OVCAR3 (cell line): ENCODE data around the genes KBTBD2, BBS9 and NPSR1.

GRCh38 chr7:32464250-32465059, 25.7 kb downstream of the LSM5 start:
- RRBS, result no CpG with 5 or more reads among the region's 37 CpGs

DNA sequence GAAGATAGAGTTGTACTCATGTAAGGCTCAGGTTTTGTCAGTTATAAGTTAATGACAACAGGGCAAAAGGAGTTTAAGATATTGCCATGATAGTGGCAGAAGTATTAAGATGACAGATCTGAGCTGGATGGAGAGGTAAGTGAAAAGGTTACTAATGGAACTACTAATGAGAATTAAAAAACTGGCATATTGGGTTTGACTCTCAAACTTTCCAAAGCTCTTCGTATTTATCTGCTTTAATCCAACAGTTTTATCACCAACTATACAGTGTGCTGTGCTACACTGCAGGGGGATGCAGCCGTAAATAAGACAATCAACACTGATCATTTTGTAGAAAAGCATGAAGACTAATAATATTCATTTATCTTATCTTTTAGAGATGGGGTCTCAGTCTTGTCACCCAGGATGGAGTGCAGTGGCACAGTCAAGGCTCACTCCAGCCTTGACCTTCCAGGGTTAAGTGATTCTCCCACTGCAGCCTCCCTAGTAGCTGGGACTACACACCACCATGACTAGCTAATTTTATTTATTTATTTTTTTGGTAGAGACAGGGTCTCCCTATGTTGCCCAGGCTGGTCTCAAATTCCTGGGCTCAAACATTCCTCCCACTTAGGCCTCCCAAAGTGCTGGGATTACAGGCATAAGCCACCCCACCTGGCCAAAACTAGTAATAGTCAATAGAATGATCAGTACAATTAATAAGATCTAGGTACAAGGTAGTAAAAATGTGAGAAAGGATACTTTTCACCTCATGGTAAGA, 24.5 kb downstream of the KBTBD2 start:
- RRBS, result no CpG with 5 or more reads among the region's 2 CpGs

DNA sequence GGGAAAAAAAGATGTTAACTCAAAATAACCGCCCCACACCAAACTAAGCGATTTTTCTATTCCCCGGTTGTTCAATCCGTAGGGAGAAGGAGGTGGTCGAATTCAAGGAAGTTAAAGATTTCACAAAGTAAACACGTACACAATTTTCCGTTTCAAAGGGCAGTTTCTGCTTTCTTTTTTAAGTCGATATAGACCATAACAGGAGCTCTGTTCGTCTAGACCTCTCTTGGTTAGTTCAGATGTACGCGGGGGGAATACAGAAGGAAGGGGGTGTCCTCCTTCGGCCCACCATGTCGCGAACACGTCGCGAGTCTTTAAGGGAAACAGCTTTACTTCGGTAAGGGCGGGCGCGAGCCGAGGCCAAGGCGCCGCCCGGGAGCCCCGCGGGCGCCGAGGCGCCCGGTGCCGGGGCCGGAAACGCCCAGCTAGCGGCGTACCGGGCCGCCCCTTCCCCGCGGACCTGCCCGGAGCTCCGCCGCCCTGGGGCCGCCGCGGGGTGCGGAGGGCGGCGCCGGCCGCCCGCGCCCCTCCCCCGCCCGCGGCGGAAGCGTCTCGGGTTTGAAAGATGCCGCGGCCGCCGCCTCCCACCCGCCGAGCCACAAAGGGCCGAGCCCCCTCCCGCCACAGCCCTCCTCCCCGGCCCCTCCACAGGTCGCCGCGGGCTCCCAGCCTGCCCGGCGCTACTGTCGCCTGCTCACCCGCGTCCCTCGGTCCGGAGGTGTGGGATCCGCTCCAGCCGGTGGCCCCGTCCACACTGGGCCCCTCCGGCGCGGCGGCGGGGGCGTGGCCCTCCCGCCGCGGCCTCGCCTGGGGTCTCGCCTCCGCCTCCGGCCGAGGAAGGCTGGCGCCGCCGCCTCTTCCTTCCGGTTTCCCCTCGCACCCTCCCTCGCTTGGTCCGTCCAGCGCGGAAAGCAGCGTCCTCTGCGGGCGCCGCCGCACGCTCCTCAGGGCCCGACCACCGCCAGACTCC, at the start of gene KBTBD2:
Gene KBTBD2, minus strand, starts transcription at position 923 of the 970 bp plus-strand sequence.
- RRBS, result 4% methylated on average over 31 of the region's 112 CpGs

DNA sequence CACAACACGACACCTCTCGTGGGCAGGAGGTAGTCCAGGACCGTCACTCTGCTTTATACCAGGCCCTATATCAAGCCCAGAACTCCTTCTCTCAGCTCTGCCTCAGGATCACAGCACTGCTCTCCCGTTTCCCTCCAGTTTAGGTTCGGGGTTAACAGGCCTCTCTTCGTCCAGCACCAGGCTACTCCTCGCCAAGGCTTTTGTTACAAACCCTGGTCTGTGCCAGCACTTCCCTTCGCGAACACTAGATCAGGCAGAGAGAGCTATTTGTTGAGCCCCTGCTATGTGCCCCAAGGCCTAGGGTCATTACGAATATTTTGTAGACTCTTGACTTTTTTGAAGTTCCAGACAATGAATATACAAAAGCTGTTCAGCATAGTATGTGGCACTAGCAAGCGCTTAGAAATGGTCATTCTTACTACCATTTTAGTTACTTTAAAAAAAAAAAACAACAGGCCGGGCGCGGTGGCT, 1.5 kb downstream of the FKBP9 start:
- RRBS, result no CpG with 5 or more reads among the region's 14 CpGs

- RRBS, result no CpG with 5 or more reads among the region's 13 CpGs
Observed at GRCh38 chr7:33002464-33002981, 45.3 kb downstream of the FKBP9 start.

GRCh38 chr7:33044283-33044754, 18.3 kb downstream of the NT5C3A start:
- RRBS, result no CpG with 5 or more reads among the region's 3 CpGs

- RRBS, result no CpG with 5 or more reads among the region's 2 CpGs
Observed at GRCh38 chr7:33070159-33070484, 7.5 kb upstream of the NT5C3A start.

DNA sequence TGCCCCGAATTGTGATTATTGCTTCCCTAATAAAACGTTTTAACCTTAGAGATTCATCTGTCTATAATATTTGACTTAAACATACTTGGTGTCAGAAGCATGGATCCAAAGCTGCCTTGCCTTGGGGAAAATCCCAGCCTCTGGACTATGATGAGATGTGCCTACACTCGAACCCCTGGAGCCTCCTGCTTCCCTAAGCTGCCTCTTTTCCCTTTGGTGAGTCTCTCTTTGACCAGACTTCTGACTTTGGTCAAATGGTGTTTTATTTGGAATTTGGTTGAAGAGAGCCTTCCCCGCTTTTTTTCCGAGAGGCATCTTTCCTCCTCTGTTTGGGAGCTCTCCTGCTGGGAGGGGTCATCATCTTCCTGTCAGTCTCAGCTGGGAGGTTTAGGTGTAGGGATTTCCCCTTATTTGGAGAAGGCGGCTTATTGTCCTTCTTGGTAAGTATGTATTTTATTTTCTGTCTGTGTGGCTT, 5.4 kb upstream of the RP9 start:
- RRBS, result no CpG with 5 or more reads among the region's 6 CpGs

- RRBS, result no CpG with 5 or more reads among the region's 68 CpGs
Observed at GRCh38 chr7:33128983-33130222, at the start of gene BBS9. BBS9 (plus strand) TSS chr7:33129564.

DNA sequence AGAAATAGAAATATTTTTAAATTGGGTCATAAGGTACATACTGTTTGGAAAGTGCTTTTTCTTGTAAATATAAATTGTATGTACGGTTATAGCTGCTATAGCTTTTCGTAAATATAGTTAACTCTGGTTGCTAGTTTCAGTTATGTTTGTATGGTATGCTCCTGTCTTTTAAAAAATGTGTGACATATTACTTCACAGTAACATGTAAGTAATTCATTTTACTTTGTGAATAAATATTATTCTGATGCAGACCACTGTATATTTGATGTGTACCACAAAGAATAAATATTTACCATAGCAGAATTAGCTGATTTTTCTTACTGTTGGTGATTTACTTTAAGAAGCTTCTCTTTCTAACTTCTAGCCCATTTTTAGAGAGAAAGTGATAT, 292.7 kb downstream of the BBS9 start:
- RRBS, result no CpG with 5 or more reads among the region's 2 CpGs

- RRBS, result no CpG with 5 or more reads among the region's 33 CpGs
Observed at GRCh38 chr7:34174683-34175807, 269.7 kb downstream of the BMPER start.

- RRBS, result no CpG with 5 or more reads among the region's 8 CpGs
Observed at GRCh38 chr7:34658066-34658520, at the start of gene NPSR1. NPSR1 (plus strand) TSS chr7:34658218.

DNA sequence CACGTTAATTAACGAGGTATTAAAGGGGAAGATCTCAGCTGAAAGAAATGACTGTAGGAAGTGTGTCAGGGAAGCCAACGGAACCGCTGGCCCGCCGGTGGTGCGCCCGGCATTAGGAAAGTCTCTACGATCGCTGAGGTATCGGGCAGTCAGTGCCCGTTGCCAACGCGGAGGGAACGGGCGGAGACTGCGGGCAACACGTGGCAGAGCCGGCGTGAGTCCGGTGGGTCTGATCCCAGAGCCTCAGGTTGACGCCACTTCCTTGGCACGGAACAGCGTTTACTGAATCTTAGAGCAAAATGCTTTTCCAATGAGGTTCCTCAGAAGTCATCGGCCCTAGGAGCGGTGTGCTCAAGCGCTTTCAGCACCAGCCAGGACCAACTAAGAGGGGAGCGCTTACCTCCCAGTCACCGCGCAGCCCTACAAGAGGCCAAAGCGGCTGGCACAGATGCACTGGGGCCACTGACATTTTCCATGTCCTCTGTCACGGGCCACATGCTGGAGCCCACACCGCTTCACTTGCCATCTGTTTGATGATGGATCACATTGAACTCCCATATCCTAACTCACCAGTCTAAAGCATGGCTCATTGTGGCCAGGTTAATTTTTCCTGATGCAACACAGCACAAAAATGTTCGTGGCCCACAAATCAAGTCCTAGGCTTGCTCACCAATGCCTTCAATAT, 67.0 kb downstream of the TBX20 start:
- RRBS, result 8% methylated on average over 3 of the region's 34 CpGs

GRCh38 chr7:35248947-35250316, 4.5 kb downstream of the TBX20 start:
- RRBS, result no CpG with 5 or more reads among the region's 19 CpGs

- RRBS, result no CpG with 5 or more reads among the region's 5 CpGs
Observed at GRCh38 chr7:35374701-35374991, 120.7 kb upstream of the TBX20 start.

DNA sequence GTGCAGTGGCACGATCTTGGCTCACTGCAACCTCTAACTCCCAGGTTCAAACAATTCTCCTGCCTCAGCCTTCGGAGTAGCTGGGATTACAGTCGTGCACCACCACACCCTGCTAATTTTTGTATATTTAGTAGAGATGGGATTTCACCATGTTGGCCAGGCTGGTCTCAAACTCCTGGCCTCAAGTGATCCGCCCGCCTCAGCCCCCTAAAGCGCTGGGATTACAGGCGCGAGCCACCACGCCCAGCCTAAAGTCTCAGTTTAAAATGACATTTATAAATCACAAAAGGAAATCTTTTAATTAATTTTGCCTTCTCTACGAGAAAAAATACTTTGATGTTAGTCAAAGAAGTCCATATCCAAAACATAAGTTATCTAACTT, 16.6 kb downstream of the HERPUD2 start:
- RRBS, result no CpG with 5 or more reads among the region's 10 CpGs

DNA sequence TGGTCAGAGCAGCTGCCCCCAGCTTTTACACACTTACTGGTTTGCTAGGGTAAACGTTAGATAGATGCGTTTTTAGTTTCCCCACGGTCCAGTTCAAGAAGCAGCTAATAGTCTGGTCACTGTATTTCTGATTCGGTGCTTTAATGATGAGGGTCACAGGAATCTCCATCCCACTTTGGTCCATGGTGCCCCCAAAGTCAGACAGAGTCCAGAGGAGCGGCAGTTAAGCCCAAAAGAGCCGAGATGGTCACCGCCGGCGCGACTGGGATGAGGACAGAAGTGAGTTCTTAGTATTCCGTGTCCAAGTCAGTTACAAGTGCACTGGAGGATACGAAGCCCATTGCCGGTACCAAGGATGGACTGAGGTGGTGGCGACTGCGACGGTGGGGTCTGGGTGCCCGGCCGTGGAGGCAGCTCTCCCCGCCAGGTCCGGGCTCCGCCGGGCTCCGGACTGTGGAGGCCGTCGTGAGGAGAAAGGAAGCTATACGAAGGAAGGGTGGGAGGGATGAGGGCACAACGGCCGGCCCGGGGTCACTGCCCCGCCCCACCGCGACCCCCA, 709 bp downstream of the HERPUD2 start:
- RRBS, result 7% methylated on average over 14 of the region's 32 CpGs

DNA sequence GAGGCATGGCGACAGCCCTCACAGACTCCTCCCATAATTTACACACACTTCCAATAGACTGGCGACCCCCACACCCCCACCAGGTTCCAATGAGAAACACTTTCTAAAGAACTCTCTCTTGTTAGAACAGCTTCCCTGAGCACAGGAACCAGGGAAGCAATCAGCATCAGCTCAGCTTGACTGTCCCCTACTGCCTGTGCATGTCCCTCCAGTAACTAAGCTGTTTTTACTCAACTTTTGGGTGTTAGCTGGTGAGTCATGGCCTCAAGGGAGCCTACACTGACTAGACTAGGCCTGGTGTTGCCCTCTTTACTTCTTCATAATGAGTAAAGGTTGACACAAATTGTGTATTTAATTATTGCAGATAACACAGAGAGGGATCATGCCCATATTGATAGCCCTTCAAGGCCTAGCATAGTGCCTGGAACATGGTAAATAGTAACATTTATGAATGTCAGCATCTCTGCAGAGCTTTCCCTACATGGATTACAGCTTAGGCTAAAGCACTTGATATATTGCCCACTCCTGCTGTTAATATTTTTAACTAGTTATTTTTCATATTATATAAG, 32.7 kb upstream of the HERPUD2 start:
- RRBS, result no CpG with 5 or more reads among the region's 2 CpGs

- RRBS, result 0% methylated on average over 3 of the region's 14 CpGs
Observed at GRCh38 chr7:35800775-35800982, 178 bp upstream of the SEPTIN7 start.

GRCh38 chr7:36115395-36115929, 37.6 kb upstream of the EEPD1 start:
- RRBS, result no CpG with 5 or more reads among the region's 3 CpGs